ENCODE measurements around the genes LCE2D, LCE1C, LORICRIN and S100A8.

GRCh38 chr1:152570614-152570962 is 4.0 kb upstream of the LCE3E start:
- PRO-cap, 8 experiments = no peak in any of the 8 experiments

DNA sequence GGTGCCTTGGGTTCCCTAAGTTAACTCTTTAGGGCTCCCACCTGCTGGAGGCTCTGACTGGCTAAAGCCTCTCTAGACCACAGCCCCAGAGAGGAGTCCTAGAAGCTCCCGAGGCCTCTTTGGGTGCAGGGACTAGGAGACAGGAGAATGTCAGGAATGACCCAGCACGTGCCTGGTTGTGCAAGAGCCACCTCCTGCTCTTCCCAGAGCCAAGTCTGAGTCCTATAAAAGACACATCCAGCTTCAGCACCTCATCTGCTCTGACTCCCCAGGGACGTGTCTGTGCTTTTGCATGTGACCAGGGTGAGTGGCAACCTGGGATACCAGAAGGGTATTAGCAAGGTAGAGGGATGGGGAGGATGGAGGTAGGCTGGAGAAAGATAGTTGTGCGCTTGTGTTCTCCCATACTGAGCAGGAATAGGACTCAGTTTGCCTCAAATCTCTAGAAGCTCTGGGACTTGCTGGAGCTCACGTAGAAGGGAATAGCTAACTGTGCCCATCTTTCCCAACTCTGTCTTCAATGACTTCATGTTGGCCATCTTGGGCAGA is at the start of gene LCE2D:
Gene LCE2D, plus strand, starts transcription at position 254 of the 549 bp plus-strand sequence.
- PRO-cap, 8 experiments = no peak in any of the 8 experiments

GRCh38 chr1:152806475-152806802 is at the start of gene LCE1C:
Gene LCE1C (minus strand): TSS chr1:152806651.
- PRO-cap, 8 experiments = no peak in any of the 8 experiments

DNA sequence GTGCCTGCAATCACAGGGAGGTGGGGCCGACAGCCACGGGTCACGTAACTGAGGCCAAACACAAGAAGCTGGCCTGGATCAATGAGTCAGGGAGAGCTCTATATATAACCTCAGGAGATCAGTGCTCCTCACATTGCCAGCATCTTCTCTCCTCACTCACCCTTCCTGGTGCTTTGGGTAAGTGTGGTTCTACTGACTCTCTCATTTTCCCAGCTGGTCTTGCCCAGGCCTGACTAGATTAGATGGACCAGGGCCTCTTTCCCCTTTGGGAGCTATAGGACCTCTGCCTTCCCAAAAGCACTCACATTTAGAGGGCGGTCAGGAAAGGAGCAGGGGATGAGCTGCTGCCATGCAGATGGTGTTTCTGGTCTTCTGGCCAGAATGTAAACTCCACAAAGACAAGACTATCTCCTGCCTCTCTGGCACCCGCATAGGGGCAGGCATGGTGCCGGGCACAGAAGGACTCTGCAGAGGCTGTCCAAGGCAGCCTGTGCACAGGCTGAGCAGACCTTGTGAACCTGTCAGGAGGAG is at the start of gene LORICRIN:
Gene LORICRIN, plus strand, starts transcription at position 131 of the 531 bp plus-strand sequence.
- PRO-cap, 8 experiments = no peak in any of the 8 experiments

- PRO-cap, 8 experiments = peak in 7 of 8 experiments; most common plus-strand start chr1:153391225 (in 1); most common minus-strand start chr1:153391073 (in 7)
Measured at GRCh38 chr1:153390351-153391424, at the start of gene S100A8. Gene S100A8 (minus strand): TSS chr1:153391073.

DNA sequence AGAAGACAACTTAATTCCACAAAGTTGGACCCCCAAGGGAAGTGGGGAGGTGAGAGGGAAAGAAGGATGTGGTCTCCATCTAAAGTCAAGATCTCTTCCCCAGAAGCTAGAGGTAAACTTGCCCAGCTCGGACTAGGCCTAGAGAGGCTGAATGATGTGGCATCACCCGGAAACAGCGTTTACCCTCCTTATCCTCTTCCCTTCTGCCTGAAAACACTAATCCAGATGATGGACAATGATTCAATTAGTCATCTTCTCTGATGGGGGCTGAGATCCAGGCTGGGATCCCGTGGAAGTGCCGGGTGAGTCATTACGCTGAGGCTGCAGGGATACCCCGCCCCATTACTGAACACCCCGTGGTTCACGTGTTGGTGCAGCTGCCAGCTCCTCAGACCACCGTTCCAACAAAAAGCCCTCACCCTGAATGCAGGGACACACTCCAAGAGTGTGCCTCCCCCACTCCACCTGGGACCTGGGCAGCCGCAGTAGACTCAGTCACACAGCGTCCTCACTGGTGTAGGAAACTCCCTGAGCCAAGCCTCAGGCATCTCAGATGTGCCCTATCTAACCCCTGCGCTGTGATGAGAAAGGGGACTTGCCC is 2.1 kb downstream of the S100A6 start:
- PRO-cap, 8 experiments = peak in 4 of 8 experiments; most common plus-strand start position 440 of the sequence (in 1); most common minus-strand start position 205 of the sequence (in 3)

DNA sequence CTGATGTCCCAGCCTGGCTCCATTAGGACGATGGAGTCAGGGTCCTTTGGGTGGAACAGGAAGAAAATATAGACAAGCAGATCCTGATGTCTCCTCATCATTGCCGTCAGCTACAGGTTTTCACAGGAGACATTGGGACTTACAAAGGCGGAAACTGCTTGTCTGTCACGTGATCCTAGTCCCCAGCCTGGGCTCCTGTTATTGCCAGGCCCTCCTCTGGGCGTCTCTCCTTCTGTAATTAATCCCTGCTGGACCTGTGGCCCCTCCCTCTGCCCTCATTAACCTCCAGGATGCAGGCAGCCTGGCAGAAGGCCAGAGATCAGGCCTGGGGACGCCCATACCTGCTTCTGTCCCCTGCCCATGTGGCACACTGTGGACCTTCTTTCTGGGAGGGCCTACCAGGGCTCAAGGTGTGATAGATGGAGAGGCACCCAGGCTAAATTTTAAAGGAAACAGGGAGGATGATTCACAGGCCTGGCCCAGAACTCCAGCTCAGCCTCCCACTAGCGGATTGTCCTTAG is 2.4 kb downstream of the S100A5 start:
- PRO-cap, 8 experiments = no peak in any of the 8 experiments

GRCh38 chr1:153572469-153573065 is 6.9 kb upstream of the S100A2 start:
- PRO-cap, 8 experiments = no peak in any of the 8 experiments

DNA sequence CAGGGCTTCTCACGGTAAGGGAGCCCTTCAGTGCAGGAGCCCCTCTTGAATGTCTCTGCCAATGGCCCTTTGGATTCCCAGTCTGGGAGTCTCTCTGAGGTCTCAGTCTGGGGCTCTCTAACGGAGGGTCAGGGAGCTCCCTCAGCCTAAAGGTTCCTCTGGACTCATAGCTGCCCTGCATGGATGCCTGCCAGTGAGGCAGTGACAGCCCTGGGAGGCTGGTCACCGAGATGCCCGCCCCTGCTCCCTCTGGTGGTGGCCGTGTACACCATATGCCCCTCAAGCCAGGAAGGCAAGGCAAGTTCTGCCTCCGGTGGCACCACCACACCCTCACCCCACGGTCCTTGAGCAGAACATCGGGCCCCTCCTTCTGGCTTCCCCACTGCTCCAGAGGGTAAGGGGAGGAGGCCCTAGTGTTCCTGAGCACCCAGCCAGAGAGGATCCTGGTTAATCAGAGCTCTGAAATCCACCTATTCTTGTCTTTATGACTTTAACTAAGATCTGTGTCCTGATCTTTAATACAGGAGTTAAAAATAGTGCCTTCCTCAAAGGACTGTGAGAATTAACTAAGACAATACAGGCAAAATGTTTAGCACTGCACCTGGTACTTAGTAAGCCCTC is 1.5 kb upstream of the S100A14 start:
- PRO-cap, 8 experiments = no peak in any of the 8 experiments

GRCh38 chr1:153633157-153633990 is 492 bp upstream of the CHTOP start:
- PRO-cap, 8 experiments = peak in 8 of 8 experiments; most common minus-strand start chr1:153633645 (in 4)

- PRO-cap, 8 experiments = peak in 1 of 8 experiments; most common plus-strand start chr1:153642370 (in 1)
Measured at GRCh38 chr1:153641782-153642540, 8.1 kb downstream of the CHTOP start.

GRCh38 chr1:153685746-153686460 is 7.4 kb downstream of the NPR1 start:
- PRO-cap, 8 experiments = no peak in any of the 8 experiments

DNA sequence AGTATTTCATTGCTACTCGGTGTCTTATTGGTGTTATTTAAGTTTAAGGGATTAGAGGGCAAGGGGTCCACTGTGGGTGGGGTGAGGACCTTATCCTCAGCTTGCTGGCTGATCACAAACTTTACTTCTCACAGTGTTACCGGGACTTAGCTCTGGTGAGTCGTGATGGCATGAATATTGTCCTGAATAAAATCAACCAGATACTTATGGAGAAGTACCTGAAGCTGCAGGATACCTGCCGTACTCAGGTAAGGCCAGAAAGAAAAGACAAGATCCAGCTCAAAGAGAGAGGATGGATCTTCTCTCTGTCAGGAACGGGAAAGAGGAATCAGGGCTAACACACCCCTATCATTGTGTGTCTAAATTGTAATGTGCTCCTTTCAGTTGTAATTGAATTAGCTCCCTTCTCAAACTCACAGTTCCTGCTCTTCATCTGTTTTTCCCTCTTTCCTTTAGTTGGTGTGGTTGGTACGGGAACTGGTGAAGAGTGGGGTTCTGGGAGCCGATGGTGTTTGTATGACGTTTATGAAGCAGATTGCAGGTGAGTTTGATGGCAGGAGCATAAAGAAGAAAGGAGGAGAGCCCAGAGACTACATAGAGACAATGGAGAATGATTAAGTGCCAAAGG is 19.1 kb downstream of the INTS3 start:
- PRO-cap, 8 experiments = no peak in any of the 8 experiments

DNA sequence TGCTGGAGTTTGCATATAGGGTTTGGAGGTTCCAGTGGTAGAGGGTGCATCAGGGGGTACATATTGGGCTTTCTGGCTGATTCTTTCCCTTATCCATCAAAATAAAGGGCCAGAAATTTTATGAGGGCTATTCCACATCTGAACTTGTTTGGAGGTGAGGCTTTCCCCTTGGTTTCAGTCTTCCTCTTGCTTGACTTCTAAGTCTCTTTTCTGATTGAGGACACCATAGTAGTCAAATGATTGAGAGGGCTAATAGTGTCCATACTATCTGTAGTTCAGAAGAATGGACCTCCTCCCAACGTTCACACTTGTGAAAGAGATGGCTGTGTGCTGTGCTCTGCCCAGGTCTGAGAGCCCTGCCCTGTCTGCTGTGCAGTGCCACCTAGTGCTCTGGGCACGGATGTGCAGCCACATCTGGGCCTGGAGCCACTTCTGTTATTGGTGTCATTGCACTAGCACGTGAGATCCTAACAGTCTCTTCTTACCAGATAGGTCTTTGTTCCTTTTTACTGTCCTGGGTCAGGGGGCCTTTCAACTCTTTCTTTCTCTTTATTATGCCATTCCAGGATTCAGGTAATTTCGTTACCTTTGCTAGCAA is 21.5 kb downstream of the INTS3 start:
- PRO-cap, 8 experiments = no peak in any of the 8 experiments

DNA sequence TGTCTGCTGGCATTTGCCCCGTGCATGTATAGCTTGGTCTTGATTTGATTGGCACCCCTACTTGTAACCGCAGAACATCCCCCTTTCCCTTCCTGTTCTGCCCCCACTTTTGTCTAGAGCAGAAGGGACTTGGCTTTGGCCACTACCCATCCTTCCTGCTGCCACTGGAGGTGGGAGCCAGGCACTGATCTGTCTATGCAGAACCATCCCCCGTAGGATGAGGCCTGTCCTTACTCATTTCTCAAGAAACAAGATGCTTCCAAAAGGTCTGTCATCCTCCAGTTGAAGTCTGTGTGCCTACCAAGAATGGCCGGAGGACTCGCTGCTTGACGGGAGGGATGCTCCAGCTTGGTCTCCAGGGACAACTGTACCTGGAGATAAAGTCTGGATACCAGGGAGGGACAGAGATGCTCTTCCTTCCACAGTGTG is 1.1 kb upstream of the SLC27A3 start:
- PRO-cap, 8 experiments = no peak in any of the 8 experiments

GRCh38 chr1:153774522-153774869 is 711 bp upstream of the SLC27A3 start:
- PRO-cap, 8 experiments = no peak in any of the 8 experiments

DNA sequence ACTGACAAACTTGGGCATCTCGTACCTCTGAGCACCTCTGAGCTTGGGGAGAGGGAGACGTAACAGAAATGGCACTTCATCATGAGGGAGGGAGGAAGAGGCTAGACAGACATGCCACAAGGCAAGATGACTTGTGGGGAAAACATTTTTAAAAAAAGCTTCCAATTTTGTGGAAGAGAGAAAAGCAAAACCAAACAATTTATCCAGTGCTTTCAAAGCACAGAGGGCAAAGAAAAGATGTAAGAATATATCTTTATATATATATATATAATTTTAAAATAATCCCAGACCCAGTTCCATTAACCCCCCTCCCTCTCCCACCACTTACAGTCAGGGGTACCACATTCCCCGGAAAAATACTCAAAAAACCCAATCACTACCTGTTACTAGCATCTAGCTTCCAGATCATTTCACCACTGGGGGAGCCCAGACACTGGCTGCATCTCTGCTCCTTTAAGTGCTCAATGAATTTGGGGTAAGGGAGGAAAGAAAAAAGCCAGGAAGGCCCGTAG is 32.7 kb downstream of the SLC27A3 start:
- PRO-cap, 8 experiments = no peak in any of the 8 experiments

DNA sequence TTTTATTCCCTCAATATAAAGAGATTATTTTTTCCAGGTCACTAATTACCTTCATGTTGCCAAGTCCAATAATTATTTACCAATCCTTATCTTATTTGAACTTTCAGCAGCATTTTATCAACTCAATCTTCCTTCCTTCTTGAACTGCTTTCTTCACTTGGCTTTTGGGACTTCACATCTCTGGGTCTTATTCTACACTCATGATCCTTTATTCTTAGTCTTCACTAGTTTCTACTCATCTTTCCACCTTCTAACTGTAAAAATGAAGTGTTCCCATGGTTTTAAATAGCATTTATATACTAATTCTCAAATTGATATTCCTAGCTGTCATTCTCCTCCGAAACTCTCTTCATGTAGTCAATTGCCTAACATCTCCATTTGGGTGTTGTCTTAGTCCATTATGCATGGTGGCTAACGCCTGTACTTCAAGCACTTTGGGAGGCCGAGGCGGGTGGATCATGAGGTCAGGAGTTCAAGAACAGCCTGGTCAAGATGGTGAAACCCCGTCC is 73.1 kb downstream of the SLC27A3 start:
- PRO-cap, 8 experiments = peak in 1 of 8 experiments; most common minus-strand start position 344 of the sequence (in 1)

DNA sequence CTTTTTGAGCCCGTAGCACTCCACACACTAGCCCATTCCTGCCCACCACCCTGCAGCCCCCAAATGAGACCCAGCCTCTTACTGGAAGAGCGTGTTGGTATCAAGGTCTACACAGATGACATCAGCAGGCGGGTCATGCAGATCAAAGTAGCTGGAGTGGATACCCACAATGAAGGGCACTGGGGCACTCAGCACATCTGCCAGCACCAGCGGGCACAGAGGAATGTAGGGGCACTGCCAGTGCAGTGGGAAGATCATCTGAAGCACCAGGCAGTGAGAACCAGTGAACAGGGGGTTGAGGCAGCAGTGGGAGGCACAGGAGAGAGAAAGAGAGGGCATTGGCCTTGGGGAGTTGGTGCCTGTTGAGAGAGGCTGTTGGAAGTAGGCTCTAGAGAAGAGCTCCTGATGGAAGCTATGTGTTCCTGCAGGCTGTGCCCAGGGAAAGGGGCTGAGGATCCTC is 6.1 kb downstream of the DENND4B start:
- PRO-cap, 8 experiments = no peak in any of the 8 experiments

- PRO-cap, 8 experiments = peak in 8 of 8 experiments; most common plus-strand start chr1:153945328 (in 8); most common minus-strand start chr1:153945249 (in 6)
Measured at GRCh38 chr1:153944957-153945722, 1.4 kb downstream of the DENND4B start.